Right common carotid artery plus branches (tissue), 1 donor: ENCODE results near the genes NTN5, PPP1R15A, FTL, RUVBL2, TRPM4, SLC6A16 and GFY.

- PRO-cap, result unidirectional peak, minus-strand start at chr19:48624003; bidirectional peak, plus-strand start at chr19:48624366, minus-strand start at chr19:48624232
Observed at GRCh38 chr19:48623695-48624545, 4.6 kb downstream of the SPHK2 start.

- PRO-cap, result no peak
Observed at GRCh38 chr19:48672728-48673259, at the start of gene NTN5. Gene NTN5, minus strand, starts transcription at chr19:48673017.

GRCh38 chr19:48674375-48674902, 1.6 kb upstream of the NTN5 start:
- PRO-cap, result no peak

DNA sequence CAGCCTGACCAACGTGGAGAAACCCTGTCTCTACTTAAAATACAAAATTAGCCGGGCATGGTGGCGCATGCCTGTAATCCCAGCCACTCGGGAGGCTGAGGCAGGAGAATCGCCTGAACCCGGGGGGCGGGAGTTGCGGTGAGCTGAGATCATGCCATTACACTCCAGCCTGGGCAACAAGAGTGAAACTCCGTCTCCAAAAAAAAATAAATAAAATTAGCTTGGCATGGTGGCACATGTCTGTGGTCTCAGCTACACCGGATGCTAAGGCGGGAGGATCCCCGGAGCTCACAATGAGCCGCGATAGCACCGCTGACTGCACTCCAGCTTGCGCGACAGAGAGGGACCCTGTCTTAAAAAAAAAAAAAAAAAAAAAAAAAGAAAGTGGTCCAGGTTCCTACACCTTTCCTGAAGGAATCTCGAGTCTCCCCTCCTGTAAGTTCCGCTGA, 662 bp downstream of the FUT1 start:
- PRO-cap, result no peak

DNA sequence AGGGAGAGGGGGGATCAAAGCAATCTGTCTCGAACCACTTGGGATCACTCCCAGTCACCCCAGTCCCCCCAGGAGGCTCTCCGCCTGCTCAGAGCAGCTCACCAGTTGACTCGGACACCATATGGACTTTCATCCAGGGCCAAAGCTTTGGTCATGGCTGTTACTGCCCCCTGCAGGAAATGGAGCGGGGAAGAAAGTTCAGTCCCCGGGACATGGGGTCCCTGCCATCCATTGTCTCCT, 2.7 kb upstream of the BCAT2 start:
- PRO-cap, result no peak

DNA sequence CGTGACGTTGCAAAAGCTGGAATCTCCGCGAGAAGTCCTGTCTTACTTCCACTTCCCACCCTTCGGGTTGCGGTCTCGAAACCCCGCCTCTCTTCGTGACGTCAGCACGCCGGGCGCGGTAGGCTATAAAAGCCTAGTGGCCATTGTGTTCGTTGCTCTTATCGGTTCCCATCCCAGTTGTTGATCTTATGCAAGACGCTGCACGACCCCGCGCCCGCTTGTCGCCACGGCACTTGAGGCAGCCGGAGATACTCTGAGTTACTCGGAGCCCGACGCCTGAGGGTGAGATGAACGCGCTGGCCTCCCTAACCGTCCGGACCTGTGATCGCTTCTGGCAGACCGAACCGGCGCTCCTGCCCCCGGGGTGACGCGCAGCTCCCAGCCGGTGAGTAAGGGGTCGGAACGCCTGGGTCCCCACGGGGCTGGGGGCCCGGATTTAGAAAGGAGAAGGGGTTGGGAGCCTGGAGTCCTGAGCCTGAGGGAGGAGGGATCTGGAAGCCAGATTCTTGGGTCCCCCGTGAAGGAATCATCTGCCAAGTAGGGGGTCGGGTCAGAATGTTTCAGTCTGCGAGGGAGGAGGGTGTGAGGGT, at the start of gene PPP1R15A:
PPP1R15A (plus strand) TSS at position 155 of the 590 bp plus-strand sequence.
- PRO-cap, result bidirectional peak, plus-strand start at position 155 of the sequence, minus-strand start outside the sequence

DNA sequence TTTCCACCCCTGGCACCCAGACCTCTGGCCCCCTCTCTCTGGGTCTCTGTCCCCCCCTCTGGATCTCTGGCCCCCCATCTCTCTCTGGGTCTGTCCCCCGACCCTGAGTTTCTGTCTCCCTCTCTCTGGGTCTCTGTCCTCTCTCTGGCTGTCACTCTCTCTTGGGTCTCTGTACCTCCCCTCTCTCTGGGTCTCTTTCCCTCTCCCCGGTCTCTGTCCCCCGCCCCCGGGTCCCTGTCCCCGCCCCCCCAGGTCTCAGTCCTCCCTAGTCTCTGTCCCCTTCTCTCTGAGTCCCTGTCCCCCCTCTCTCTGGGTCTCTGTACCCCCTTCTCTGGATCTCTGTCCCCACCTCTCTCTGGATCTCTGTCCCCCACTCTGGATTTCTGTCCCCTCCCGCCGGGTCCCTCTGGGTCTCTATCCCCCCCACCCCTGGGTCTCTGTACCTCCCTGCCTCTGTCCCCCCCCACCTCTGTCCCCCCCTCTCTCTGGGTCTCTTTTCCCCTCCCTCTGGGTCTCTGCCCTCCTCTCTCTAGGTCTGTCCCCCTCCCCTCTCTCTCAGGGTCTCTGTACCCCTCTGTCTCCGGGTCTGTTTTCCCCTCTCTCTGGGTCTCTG, 2.2 kb upstream of the FTL start:
- PRO-cap, result no peak

DNA sequence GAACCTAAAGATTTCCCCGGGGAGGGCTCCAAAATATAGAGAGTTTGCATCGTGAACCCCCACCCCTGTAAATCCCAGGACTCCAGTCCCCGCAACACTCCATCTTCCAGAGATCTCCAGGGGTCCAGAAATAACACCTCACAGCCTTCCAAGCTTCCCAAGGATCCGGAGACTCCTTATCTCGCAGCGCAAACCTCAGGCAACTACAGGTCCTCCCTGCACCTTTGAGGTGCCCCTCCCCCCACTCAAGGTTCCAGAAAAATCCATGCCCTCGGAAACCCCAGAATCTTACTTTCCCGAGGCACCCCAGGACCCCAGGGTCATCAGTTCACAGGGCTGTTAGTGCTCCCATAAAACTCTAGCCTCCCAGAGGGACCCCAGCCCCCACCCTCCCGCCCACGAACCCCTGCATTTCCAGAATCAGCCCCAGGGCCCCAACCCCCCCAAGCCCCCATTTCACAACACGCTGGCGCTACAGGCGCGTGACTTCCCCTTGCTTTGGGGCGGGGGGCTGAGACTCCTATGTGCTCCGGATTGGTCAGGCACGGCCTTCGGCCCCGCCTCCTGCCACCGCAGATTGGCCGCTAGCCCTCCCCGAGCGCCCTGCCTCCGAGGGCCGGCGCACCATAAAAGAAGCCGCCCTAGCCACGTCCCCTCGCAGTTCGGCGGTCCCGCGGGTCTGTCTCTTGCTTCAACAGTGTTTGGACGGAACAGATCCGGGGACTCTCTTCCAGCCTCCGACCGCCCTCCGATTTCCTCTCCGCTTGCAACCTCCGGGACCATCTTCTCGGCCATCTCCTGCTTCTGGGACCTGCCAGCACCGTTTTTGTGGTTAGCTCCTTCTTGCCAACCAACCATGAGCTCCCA, at the start of gene FTL:
FTL (plus strand) TSS at position 658 of the 867 bp plus-strand sequence.
- PRO-cap, result bidirectional peak, plus-strand start at position 658 of the sequence, minus-strand start at position 484 of the sequence

- PRO-cap, result no peak
Observed at GRCh38 chr19:48969322-48969598, 4.2 kb downstream of the FTL start.

DNA sequence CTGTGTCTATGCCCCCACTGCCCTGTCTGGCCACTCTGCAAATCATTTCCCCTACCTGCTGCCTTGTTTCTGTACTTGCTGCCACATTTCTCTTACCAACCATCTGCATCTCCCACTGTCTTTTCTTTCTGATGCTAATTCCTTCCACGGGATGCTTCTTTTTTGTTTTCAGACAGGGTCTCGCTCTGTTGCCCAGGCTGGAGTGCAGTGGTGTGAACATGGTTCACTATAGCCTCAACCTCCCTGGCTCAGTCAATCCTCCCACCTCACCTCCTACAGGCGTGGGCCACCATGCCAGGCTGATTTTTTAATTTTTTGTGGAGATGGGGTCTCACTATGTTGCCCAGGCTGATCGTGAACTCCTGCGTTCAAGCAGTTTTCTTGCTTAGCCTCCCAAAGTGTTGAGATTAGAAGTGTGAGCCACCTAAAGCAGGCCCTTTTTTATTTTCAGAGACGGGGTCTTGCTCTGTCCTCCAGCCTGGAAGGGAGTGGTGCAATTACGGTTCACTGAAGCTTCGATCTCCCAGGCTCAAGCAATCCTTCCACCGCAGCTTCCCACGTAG, 4.8 kb downstream of the GYS1 start:
- PRO-cap, result no peak

- PRO-cap, result bidirectional peak, plus-strand start at chr19:48993584, minus-strand start at chr19:48993309; bidirectional peak, plus-strand start at chr19:48993825, minus-strand start at chr19:48993751
Observed at GRCh38 chr19:48993432-48994009, at the start of gene RUVBL2. Gene RUVBL2, plus strand, starts transcription at chr19:48993887.

DNA sequence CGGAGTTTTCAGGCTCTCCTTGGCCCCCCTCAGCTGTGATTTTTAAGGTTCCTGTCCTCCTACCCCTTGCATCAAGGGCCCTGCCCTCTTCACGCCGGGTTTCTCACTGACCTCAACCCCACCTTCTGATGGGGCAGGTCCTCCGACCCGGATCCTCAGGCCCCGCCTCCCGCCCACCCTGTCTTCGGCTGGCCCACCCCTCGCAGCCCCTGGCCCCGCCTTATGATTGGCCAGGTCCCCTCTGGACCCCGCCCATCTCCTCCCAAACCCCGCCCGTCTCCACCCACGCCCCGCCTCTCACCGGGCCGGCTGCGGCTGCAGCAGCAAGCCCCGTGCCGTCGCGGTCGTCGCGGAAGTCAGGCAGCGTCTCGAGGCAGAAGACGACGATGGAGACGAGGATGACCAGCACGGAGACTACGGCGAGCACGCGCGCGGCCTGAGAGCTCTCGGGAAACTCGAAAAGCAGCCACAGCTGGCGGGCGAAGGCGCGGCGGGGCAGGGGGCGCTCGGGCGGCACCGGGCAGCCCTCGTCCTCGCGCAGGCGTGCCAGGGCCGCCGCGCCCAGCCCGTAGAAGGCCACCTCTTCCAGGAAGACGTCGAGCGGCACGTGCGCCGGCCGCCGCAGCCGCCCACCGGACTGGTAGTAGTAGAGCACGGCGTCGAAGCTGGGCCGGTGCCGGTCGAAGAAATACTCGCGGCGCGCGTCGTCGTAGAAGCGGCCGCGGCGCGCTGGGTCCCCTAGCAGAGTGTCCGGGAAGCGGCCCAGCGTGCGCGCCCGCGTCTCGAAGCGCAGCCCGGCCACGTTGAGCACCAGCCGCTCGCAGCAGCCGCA, 553 bp downstream of the KCNA7 start:
- PRO-cap, result no peak

- PRO-cap, result no peak
Observed at GRCh38 chr19:49086322-49086885, 1.2 kb downstream of the SNRNP70 start.

- PRO-cap, result no peak
Observed at GRCh38 chr19:49097533-49098541, 12.6 kb downstream of the SNRNP70 start.

- PRO-cap, result no peak
Observed at GRCh38 chr19:49109280-49110108, 4.7 kb upstream of the LIN7B start.

GRCh38 chr19:49128775-49129252, 9.5 kb downstream of the PPFIA3 start:
- PRO-cap, result no peak

DNA sequence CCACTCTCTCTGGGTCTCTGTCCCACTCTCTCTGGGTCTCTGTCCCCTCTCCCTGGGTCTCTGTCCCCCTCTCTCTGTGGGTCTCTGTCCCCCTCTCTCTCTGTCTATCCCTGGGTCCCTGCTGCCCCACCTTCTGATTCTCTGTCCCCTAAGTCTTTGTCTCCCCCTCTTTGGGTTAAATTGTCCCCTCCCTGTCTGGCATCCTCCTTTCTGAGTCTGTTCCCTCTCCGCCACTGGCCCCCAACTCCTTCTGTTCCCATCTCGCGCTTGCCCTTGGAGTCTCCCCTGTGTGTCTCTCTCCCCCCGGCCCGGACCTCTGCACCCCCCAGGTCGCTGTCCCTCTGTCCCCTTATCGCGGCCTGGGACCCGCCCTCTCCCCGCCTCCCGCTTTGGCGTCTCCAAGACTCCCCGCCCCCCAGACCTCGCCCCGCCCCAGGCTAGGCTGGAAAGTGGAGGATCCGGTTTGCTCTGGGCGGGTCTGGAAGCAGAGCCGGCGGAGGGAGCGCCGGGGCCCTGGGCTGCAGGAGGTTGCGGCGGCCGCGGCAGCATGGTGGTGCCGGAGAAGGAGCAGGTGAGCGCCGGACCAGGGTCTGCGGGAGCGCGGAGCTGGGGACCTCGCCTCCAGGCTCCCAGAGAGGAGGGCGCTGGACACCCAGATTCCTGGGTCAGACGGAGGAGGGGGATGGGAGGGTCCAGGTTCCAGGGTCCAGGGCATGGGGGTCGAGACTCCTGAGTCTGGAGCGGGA, at the start of gene TRPM4:
TRPM4 (plus strand) TSS at position 473 of the 746 bp plus-strand sequence.
- PRO-cap, result bidirectional peak, plus-strand start at position 487 of the sequence, minus-strand start at position 312 of the sequence

GRCh38 chr19:49325090-49325532, at the start of gene SLC6A16:
Gene SLC6A16, minus strand, starts transcription at chr19:49325191.
- PRO-cap, result no peak

GRCh38 chr19:49362871-49363244, 642 bp upstream of the TEAD2 start:
- PRO-cap, result no peak

DNA sequence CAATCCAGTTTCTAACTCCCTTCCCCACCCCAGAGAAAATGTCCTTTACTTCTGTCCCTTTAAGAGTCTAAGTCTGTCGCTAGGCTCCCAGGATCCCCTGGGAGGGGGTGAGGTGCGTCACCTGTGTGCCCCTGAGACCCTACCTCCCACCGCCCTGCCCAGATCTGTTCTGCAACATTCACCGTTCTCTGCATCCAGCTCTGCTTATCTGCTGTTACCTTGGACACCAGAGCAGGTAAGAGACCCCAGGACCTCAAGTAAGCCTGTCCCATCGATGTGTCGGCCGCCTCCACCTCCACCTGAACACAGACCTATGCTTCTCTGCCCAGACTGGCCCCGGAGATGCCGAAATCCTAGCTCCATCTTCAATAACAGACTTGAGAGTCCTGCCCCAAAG, at the start of gene GFY:
GFY (plus strand) TSS at position 134 of the 397 bp plus-strand sequence.
- PRO-cap, result no peak